Fibroblast of villous mesenchyme (primary cell): ENCODE measurements around a stretch of chr1.

GRCh38 chr1:244843481-244844295 lies 8.2 kb downstream of the COX20 start:
- CAGE, long polyA plus RNA, result no peak

DNA sequence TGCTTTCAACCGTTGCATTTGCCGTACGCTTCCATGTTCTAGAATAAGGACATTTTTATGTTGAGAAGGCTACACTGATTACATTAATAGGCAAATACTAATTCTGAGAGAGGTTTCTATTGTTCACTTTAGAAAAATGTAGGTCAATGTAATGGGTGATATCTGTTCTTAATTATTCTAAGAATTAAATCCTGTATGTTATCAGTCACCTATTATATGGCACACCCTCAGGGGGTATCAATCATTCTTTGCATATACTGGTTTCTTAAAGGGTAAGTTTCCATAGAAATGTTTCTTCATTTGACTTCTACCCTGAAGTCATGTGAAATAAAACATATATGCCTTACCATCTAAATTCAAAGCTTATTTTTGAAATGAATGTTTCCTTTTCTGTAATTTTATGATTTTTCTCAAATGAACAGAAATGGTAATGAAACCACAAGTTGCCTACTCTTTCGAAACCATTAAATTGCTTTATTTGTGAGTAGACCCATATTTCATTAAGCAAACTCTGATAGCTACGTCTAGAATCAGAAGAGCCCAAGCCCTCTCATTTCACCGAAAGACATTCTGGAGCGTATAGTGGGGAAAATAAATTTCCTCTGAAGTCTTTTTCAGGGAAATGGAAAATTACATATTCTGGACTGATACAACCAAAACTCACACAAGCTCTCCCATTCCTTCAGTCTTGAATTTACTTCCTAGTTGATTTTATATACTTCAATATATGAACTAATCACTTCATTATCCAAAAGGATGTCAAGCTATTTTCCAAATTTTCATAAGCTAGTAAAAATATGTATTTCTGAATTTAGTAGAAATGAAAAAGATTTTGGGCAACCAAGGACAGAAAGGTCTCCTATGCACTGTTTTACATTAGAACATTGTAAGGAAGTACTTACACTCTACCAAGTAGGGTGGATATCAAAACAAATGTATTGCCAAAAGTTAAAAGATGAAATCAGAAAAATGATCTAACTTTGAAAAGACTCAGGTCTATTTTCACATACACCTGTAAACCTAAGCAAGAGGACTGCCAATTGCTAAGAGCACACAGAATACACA lies 12.4 kb downstream of the COX20 start:
- CAGE, long polyA plus RNA, result no peak

DNA sequence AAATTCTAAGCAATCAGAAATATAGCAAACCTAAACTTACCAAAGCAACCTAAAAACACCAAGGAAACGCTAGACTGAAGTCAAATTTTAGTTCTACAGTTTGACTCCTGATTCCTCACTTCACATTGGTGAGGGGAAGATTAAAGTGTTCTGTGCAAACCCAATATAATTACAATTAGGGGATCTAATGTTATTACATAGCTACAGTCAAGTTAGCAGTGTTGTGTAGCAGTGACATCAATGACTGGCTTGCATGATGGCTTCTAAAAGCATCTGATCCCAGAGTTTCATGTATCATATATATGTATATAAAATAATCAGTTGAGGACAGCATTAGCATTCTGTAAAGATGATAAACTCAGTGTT lies 11.6 kb downstream of the HNRNPU start:
- CAGE, long polyA plus RNA, result no peak

DNA sequence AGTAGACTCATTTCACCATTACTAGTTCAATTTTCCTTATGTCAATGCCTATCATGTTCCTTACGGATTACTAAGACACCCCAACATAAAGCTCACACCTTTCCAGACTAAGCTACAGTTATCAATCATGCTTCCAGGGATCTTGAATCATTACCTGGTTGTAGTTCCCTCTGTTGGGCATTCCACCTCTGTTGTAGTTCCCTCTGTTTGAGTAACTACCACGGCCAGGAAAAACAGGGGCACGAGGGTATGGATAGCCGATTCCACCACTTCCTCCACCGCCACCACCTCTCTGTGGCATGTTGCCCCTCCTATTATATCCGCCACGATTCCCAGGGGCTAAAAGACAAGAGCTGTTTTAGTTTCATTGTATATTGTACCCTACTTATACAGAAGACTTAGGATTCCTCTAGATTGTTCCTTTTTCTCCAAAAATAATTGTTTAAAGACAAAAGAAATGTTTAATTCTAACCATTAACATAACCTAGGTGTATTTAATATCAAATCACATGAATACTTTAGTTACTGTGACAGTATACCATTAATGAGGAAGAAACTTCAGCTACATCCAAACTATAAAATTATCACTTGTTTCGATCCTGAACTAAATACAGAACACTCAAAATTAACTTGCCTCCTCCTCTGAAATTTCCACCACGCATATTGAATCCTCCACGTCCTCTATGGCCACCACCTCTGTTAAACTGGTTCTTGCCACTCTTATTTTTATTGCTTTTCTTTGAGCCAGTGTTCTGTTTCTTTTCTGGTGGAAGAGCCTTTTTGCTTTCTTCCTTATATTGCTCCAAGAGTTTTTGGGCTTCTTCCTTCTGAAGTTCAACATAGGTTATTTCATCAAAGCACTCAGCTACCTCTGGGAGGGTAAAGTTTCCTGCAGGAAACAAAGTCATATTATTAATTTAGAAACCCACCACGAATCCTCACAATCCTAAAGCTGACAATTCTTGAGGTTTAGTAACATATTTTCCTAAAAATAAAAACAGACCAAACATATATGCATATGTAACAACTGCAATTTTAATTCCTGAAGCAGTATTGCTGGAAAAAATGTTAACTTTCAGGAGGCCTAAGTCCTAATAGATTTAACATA lies 8.7 kb downstream of the HNRNPU start:
- CAGE, long polyA plus RNA, result no peak

GRCh38 chr1:244954438-244954729 lies 15.1 kb upstream of the EFCAB2 start:
- CAGE, long polyA plus RNA, result no peak

DNA sequence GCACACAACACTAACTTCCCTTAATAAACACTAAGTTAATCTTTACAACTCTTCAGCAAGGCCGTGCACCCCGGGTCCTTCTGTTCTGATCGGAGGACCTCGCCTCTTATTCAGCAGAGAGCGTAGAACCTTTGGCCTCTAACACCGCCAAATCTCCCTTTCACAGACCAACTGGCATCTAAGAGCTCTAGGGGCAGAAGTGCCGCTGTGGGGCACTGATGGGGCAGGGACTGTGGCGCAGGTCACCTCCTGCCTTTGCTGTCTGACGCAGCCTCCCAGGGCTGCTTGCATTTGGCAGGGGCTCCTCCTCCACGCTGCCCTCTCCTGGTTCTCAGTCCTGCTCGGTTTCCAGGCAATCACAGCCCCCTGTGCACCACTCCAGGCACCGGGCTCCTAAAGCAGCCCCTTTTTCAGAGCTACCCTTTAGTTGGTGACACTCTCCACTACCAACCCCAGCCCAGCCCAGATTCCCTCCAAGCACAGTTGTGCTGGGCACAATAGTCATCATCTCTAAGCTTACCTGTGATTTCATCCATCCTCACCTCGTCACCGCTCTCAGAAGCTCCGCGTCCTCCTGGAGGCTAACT lies 47.3 kb upstream of the KIF26B start:
- CAGE, long polyA plus RNA, result no peak

DNA sequence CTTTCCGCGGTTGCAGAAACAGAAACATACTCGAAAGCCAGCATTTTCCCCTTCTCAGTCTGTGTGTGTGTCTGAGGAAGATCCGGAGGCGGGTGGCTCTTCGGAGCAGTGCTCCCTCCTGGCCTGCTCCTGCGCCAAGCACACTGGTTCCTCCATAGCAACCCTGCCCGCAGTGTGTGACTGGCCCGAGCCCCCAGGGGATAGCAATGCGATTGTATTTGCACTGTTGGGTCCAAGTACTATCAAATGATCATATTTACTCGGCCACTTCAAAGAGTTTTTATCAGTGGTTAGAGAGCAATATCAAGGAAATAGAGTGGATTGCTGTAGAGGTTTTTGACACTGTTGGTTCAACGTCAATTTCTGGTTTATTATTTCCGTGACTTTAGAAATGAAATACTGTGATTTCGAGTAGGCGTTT lies 2.4 kb downstream of the KIF26B start:
- CAGE, long polyA plus RNA, result no peak

DNA sequence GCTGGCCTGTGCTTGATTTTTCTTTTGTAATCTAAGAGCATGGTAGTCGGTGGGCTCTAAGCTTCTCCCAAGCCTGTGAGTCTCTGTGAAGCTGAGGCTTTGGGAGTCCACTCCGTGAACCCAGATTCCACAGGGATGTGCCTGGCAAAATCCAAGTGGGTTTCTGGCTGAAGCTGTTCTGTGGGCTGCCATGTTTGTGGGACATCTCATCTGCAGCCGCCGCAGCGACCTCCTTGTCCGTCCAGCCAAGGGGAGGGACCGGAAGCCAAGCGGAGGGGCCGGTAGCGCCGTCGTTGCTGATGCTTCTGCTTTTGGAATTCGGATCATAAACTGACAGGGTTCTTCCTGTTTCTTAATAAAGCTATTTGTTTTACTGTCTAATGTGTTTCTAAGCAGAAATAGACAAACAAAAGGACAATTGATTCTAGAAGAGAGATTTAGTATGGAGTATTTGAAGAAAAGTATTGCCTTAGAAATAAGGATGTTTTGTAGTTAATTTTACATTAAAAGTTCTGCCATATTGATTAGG lies 13.3 kb downstream of the KIF26B start:
- CAGE, long polyA plus RNA, result no peak

- CAGE, long polyA plus RNA, result no peak
Observed at GRCh38 chr1:245311025-245311514, 156.3 kb downstream of the KIF26B start.

DNA sequence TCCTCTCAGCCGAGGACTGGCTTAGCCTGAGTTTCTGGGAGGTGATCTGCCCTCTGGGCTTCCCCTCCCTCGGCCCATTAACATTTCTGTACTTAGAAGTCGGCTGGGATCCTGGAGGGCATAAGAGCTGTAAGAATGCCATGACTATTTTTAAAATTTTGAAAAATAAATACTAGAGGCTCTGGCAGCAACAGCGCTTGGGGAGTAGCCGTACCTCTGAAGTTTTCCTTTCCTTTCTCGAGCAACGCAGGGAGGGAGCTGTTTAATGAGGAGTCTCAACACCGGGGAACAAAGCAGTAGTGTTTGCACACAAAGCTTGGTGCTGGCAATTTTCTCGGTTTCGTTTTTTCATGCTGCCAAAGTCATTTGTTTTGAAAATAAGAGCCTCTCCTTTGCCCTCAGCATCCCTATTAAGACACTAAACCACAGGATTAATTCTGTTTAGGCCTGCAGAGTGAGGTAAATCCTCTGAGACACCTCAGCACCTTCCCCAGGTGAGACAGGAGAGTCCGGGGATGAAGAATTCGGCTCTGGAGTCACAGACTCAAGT lies 498.6 kb downstream of the SMYD3 start:
- CAGE, long polyA plus RNA, result no peak

GRCh38 chr1:246071299-246072060 lies 435.6 kb downstream of the SMYD3 start:
- CAGE, long polyA plus RNA, result no peak

GRCh38 chr1:246083297-246083962 lies 423.6 kb downstream of the SMYD3 start:
- CAGE, long polyA plus RNA, result no peak

DNA sequence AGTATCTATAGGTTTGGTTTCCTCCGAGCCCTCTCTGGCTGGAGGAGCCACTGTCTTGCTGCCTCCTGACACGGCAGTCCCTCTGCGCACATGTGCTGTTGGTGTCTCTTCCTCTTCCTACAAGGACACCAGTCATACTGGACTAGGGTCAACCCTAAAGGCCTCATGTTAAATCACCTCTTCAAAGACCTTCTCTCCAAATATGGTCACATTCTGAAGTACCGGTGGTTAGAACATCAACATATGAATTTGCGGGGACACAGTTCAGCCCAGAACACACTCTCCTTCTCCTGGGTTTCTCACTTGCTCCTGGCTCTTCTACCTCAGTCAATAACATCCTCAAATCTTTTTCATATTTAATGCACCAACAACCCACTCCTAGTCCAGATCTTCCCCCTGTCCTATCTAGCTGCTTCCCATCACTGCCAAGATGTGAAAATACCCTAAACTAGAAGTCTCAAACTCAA lies 303.6 kb downstream of the SMYD3 start:
- CAGE, long polyA plus RNA, result no peak

DNA sequence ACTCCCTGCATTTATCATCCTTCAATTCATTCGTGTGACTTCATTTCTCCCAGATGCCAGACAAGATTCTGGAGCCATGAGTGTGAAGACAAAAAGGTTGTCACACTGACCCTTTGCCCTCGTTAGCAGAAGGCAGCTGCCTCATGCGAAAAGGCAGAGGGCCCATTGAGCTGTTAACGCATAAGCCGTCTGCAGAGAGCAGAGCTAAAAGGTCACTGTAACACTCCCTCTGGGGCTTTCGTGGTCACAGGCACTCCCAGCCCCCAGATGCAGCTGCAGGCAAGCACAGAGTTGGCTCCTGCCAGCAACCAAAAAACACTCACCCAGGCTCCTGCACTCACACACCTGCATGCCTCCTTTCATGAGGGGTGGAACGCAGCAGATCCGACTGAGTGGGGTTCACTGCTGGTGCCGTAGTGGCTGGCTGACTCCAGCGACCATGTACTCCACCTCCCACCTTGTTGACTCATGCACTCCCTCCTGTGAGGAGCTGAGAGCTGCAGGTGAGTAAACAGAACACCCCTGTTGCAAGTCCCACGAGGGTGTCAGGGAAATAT lies 287.5 kb downstream of the SMYD3 start:
- CAGE, long polyA plus RNA, result no peak

DNA sequence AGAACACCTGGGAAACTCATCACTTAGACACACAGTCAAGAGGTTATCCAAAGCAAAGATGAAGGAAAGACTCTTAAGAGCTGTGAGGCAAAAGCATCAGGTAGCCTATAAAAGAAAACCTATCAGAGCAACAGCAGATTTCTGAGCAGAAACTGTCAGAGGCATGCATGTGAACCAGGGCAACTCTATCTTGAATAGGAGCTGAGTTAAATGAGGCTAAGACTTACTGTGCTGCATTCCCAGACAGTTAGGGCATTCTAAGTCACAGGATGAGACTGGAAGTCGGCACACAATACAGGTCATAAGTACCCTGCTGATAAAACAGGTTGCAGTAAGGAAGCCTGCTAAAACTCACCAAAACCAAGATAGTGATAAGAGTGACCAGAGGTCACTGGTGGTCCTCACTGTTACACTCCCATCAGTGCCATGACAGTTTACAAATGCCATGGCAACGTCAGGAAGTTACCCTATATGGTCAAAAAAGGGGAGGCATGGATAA lies 150.1 kb downstream of the SMYD3 start:
- CAGE, long polyA plus RNA, result no peak

DNA sequence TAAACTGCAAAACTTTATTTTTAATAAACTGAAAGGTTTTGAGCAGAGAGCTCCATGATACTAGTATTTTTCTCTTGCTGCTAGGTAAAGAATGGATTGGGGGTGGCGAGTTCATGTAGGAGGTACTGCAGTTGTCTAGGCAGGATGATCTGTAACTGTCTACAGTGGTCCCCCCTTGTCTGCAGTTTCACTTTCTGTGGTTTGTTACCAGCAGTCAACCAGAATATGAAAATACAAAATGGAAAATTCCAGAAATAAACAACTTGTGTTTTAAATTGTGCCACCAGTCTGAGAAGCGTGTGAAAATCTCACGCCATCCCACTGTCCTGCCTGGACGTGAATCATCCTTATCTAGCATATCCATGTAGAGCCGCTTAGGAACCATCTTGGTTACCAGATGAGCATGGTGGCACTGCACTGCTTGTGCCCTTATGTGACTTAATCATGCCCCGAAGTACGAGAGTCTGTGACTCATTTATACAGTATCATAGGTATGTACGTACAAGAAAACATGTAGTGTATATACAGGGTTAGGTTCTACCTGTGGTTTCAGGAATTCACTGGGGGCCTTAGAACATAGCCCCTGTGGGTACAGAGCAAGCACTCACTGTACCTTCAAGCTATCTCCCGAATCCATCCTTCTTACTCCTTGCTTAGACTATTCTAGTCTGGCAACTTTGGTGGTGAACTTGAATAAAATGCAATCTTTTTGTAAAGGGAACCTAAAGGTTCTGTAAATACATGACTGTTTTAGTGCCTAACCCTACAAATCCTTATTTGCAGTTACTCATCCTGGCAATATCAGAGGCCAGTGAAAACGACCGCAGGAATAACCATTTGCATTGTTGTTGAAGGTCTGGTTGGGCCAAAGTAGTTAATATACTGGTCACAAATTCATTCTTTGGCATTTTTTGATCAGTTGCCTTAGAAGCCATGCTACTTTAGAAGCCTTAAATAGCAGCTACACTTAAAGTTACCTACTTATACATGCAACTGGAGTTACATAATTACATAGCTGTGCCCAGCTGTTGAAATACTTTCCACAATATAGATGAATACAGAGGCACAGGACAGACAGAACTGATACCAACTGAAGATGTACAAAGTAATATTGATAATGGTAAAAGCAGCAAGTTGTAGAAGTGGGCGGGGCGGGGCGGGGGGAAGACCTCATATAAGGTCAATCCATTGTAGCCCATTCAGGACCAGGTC lies 93.9 kb downstream of the AHCTF1 start:
- CAGE, long polyA plus RNA, result no peak

DNA sequence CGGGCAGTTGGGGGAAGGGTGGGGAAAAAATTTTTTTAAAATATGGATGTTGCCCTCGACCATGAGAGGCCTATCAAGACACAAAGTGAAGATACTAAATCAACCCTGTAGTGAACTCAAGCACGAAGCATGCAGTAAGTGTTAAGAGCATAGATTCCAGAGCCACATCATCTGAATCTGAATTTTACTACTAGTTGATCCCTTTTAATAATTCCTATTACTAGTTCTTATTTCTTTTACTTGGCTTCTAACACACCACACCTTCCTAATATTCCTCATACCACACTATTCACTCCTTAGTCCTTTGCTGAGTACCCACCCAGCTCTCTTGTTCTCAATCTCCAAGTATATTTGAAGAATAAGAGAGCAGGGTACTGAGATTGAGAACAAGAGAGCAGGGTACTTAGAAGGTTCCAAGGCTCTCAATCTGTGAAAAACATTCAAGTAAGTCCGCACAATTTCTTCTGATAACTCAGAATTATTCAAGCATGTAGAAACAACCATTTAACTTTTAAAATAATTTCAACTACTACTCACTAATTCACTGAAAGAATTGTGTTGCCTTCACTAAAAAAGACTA lies 27.1 kb downstream of the AHCTF1 start:
- CAGE, long polyA plus RNA, result no peak

DNA sequence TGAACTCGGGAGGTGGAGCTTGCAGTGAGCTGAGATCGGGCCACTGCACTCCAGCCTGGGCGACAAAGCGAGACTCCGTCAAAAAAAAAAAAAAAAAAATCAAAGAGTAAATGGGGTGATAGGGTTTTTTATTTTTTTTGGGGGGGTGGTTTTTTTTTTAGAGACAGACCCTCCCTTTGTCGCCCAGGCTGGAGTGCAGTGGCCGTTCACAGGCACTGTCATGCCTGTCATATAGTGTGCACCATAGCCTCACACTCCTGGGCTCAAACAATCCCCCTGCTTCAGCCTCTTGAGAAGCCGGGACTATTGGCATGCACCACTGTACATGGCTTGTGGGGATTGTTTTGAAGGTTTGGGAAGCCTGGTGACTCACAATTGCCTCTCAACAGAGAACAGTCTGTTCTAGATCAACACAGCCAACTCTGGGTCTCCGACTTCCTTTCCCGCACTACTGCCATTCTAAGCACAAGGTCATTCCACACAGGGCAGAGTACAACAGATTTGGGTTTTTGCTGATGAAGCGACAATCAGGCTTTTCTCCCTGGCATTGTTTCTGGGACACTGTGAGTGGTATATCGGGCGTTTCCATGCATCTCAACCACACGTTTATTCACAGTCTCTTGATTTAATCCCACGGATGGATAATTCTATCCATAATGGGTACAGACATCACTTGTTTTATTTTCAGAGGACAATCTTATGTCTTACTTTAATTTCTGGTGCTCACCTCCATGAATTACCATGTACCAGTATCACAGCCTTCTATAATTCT lies 15.5 kb upstream of the AHCTF1 start:
- CAGE, long polyA plus RNA, result no peak

DNA sequence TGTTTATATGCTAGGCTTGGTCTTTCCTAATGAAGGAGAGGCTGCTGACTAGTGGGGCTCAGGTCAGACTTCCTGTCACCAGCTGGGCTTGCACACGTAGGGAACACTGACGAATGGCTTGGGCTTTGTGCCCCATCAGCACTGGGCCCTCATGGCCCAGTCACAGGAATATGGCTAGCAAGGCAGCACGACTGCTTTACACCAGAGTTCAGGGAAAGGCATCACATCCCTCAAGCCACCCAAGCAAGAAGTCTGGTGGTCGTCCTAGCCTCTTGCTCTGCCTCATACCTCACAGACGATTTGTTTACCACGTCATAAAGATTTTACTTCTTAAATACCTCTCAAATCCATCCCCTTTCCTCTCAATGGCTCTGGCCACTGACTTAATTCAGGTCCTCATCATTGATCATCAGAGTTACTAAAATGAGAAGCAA lies 30.4 kb upstream of the AHCTF1 start:
- CAGE, long polyA plus RNA, result no peak

DNA sequence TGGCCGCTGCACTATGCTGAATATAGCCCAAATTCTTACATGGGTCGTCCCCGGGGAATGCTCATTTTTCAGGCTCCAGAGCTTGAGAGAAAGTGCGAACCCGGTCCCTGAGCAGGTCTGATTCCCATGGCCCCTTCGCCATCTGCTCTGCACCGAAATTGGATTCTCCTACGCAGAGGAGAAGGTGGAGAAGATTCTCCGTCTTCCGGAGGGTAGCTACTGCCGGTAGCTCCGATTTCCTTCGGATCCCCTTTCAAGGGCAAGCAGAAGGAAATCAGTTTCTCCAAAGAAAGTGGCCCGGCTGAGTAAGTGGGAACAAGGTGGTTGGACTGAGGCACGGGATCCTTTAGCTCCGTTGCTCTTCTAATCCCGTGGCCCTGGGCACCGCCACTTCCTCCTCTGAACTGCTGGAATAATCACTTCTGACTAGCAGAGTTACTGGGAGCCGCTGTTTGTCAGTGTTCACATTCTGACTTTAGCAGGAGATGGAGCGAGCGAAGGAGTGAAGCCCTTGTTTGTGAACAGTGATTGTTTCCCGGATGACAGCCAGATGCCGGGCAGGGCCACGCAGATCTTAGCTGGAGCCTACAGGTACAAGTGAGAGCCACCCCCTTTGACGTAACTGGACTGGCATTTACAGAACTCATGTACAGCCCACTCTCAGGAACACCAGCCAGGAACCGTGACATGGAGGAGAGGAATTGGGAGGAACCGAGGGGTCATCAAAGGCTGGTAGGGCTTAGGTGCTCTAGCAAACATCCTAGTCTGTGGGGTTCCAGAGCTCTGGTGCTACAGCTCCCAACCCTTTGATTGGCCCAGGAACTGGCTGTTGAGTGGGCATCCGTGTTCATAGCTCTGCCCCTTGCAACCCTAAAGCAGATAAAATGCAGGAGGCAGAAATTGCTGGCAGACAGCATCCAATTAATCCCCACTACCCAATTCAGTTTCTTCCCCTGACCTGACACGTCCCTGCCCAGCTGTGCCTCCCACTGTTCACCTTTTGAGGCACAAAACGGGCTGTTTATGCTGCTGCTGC lies 1.3 kb upstream of the ZNF496 start:
- CAGE, long polyA plus RNA, result no peak